NB4 (cell line): ENCODE measurements around a stretch of chr2.

DNA sequence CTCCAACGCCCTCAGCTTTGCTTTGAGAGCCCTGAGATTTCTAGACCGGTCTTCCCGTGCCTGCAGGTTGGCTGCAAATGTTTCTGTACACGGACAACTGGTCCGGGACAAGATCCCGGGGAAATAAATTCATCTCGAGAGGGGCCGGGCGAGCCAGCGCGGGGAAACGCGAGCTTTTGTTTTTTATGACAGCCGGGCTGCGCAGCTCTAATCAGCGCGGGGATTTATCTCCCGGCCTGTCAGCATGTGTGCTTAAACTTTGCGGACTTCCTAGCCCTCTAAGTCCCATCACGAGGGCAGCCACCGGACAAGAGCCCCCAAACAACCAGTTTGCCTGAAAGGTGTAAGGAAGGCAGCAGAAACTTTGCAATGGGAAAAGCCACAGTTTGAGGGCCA is 5.7 kb downstream of the MEIS1 start:
- RRBS: 76% methylated on average over 12 of the region's 21 CpGs

DNA sequence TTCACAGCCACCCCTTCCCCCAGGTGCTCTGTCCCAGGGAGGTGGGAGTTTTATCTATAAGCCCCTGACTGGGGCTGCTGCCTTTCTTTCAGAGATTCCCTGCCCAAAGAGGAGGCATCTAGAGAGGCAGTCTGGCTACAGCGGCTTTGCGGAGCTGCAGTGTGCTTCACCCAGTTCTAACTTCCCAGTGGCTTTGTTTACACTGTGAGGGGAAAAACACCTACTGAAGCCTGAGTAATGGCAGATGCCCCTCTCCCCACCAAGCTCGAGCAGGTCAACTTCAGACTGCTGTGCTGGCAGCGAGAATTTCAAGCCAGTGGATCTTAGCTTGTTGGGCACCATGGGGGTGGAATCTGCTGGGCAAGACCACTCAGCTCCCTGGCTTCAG is 190.6 kb downstream of the MEIS1 start:
- RRBS: no CpG with 5 or more reads among the region's 4 CpGs

DNA sequence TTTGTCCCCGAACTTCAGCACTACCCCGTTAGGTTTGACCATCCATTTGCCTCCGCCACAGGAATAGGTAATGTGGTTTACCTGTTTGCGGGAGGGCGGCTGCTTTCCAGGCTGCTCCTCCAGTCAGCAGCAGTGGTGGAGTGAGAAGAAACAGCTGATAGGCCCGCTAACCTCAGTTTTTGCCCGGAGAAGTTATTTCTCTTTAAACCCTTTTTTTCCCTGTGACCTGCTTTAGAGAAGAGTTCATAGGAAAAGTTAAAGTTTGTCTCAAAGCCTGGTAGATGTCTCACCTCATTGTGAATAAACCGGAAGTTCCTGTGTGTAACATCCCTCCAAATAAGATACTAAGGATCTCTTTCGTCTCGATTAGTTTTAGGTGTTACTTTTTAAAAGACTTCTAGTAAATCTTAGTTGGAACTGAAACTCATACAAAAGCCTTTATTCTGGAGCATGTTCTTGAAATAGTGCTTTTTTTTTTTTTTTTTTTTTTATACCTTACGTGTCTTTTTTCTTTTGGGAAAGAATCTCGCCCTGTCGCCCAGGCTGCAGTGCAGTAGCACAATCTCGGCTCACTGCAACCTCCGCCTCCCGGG is 802 bp downstream of the ETAA1 start:
- RRBS: 5% methylated on average over 2 of the region's 16 CpGs

GRCh38 chr2:67404754-67405544 is 7.8 kb downstream of the ETAA1 start:
- RRBS: no CpG with 5 or more reads among the region's 1 CpG

DNA sequence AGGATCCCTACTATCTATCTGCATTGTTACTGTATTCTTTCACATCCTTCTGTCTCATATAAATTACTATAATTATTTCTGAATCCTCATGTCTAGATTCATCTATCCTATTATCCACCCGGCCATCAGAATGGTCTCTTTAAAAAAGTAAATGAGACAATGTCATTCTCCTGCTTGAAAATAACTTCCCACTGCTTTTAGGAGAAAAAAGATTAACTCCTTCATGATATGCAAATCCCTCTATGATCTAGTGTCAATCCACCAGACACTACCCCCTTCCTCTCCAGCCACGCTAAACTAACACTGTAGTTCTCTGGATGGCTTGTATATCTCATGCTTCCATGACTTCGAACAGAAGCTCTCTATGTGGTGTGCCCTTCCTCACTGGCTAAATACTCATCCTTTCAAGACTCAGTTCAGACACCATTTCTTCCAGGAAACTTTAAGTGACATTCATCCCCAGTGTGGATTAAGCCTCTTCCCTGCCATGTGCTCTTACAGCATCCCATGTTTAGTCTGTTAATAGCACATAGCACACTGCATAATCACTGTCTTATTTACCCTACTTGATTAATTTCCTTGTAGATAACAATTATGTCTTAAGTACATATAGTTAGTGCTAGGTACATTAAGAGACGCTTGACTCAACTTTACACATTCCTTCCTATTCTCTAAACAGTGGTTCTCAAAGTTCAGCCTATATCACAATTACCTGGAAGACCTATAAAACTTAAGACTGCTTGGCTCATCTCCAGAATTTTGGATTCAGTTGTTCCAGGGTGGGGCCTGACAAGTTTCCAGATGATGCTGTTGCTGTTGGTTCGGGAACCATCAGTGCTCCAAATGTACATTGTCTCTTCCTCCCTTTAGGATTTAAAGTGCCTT is 4.3 kb downstream of the PPP3R1 start:
- RRBS: no CpG with 5 or more reads among the region's 5 CpGs

- RRBS: no CpG with 5 or more reads among the region's 1 CpG
Measured at GRCh38 chr2:68272459-68273038, 20.2 kb upstream of the PPP3R1 start.

DNA sequence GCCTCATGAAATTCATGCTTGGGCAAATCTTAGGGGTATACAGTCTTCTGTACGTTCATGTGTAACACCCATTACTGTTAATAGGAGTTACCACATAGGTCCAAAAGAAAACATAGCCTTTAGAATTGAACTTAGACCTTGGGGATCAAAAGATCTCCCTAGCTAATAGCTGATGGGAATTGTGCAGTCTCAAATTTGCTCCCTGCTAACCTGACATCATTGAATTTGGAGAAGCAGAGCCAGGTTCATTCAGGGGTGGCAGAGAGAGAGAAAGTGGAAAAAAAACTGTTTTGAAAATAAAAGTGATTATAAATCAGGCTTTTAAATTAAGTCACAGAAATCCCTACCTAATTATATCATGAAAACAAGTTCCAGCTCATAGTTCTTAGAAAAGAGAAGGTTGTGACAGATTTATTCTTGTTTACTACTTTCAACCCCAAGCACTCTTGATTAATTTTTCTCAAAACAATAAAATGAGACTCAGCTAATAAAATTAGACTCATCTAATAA is 28.1 kb upstream of the PPP3R1 start:
- RRBS: no CpG with 5 or more reads among the region's 1 CpG

GRCh38 chr2:68392988-68393619 is 28.0 kb downstream of the PLEK start:
- RRBS: no CpG with 5 or more reads among the region's 1 CpG

DNA sequence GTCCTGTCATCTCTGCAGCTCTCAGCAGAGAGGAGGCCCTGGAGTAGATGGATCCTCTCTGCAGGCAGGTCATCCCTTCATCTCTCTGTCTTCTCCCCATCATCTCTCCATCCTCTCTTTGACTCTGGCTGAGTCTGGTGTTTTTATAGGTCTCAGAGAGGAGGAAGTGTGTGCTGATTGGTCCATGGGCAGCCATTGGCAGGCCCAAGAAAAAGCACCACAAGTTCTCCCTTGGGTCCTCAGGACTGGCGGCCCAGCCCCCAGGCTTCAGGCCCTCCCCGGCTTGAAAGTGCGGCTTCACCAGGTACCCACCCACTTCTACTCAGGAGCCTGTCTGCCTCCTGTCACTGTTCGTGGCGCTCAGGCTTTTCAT is 34.5 kb downstream of the FBXO48 start:
- RRBS: no CpG with 5 or more reads among the region's 5 CpGs

- RRBS: no CpG with 5 or more reads among the region's 29 CpGs
Measured at GRCh38 chr2:68642890-68643379, 444 bp upstream of the PROKR1 start.

- RRBS: 62% methylated on average over 3 of the region's 13 CpGs
Measured at GRCh38 chr2:68714730-68715769, 19.6 kb upstream of the ARHGAP25 start.

DNA sequence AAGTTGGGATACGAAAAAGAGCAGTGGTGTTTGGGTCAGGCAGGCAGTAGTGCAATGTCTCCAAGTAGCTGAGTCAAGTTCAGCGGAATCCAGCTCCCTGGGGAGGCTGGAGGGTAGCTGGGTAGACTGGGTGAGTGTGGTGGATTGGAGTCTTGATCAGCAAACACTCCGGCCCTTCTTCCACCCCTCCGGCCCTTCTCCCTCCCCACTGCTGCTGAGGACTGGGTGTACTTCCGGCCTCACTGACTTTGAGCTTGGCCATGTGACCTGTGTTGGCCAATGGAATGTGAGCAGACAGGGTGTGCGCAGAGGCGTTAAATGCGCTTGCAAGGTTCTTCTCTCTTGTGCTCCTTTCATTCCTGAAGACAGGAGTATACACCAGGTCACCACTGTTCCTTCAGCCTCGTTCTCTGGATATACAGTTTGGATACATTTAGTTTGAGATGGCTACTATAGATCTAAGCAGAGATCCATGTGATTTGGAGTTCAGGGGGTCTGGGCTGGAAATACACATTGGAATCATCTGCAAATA is 2.1 kb upstream of the ARHGAP25 start:
- RRBS: no CpG with 5 or more reads among the region's 9 CpGs

GRCh38 chr2:68796201-68796764 is 61.7 kb downstream of the ARHGAP25 start:
- RRBS: no CpG with 5 or more reads among the region's 1 CpG

- RRBS: no CpG with 5 or more reads among the region's 14 CpGs
Measured at GRCh38 chr2:68799565-68800164, 65.1 kb downstream of the ARHGAP25 start.

DNA sequence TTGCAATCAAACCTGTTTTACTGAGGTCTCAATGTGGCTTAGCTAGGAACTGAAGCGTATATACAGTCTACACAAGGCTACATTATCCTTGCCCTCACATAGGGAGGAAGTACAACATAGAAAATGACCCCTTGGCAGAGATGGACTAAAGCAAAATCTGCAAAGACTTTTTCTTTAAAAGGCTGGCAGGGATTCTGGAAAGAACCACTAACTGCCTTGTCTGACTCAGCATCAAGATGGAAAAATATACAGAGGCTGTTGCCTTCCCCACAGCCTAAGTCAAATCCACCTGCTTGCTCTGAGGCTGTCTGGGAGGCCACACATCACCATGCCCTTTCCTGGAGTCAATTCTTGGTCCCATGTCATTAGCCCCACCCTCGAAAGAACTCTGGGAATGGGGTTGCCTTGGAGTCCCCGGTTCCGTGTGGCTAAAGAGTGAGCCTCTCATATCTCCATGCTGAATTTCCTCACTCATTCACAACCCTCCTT is 39.6 kb downstream of the BMP10 start:
- RRBS: no CpG with 5 or more reads among the region's 4 CpGs

DNA sequence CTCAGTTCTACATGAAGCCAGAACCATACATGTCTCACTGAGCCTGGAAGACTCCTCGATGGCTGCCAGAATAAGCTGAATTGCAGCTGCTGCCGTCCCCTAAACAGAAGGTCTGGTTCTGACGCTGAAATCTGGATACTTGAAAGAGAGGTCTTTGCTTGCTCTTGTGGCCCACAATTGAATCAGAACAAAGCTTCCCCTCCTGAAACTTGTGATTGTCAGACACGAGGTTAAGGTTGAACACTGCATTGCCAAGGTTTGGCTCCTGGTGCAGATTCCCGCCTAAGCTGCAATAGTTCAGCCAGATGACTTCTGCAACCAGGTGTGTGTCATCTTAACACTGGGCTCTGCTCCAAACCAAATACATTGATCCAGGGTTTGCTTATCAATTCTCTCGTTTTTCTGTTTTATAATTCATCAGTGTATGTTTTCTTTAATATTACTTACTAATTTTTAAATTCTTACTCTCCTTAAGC is 14.6 kb downstream of the GKN1 start:
- RRBS: no CpG with 5 or more reads among the region's 6 CpGs

- RRBS: no CpG with 5 or more reads among the region's 3 CpGs
Measured at GRCh38 chr2:69041249-69041636, 28.3 kb downstream of the ANTXR1 start.

DNA sequence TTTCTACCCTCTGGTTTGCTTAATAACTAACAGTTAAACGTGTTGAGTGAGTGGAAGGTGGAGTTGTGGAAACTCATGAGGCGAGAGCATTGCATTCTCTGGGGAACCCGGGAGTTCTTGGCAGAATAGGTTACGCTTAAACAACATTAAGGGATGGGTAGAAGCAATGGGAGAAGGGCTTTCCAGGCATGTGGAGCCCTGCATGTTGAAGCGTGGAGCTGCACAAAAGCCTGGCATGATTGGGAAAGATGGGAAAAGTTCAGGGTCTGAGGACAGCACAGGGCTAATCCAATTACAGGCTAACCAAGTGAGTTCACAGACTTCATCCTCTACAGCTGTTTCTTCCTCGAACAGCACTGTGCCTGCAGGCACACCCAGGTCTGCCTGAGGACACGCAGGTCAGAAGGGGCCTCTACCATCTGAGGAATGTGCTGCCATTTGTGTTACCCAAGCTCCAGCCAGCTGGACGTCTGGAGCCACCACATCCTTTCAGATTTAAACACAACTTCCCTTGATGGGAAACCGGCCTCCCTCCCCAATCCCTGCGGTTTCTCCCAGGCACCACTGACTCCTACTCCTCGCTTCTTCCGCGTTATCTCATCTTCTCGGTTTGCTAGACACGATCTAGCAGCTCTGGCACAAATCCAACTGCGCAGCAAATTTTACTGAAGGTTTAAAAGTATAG is 164.2 kb downstream of the ANTXR1 start:
- RRBS: no CpG with 5 or more reads among the region's 16 CpGs

GRCh38 chr2:69387706-69388071 is 662 bp upstream of the GFPT1 start:
- RRBS: no CpG with 5 or more reads among the region's 11 CpGs

- RRBS: 0% methylated on average over 5 of the region's 44 CpGs
Measured at GRCh38 chr2:69642604-69643473, 700 bp downstream of the AAK1 start.